ENCODE measurements around the genes ABLIM2 and GPR78.

DNA sequence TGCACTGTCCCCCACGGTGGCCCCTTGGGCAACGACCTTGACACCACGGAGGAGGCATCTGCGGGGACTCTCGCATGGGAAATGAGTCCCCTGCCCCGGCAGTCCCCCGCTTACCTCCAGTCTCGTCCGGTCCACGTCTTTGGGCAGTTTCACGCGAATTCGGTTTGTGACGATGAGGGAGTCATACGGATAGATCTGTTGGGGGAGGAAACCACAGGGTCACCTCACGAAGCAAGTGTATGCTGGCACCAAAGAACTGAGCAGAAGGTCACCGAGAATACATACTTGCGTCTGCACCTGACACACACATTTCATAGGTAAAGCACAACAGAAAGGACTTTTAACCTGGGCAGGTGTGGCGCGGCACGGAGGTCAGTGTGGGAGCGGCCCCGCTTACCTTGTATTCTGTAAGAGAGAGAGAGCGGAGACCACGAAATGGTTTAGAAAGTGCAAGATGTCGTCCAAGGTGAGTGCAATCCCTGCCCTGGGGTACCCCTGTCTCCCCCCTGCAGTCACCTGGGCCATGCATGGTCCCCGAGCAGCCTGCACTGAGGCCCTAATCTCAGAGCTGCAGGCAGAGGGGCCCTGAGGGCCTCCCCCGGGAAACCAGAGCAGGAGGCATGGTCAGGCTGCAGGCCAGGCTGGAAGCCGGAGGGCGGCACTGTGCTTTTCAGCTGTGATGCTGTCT is 43.6 kb upstream of the AFAP1 start:
- PRO-cap, 4 experiments: no peak in any of the 4 experiments
- RAMPAGE, long total RNA, 2 experiments: no peak in any of the 2 experiments

DNA sequence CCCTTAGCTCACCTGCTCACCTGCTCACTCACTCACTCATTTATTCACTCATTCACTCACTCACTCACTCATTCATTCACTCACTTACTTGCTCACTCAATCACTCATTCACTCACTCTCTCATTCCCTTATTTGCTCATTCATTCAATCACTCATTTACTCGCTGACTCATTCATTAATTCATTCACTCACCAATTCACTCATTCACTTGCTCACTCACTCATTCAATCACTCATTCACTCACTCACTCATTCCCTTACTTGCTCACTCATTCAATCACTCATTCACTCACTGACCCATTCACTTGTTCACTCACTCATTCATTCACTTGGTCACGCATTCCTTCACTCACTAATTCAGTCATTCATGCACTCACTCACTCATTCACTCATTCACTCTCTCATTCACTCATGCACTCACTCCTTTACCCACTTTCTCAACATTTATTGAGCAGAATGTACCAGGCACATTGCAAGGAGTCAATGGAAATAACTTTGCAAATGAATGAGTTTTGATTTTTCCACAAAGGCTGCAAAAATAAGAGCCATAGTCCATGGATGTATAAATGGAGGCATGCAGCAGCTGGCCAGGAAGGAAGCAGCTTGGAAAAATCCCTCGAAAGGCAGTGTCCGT is 88.8 kb upstream of the AFAP1 start:
- PRO-cap, 4 experiments: no peak in any of the 4 experiments
- RAMPAGE, long total RNA, 2 experiments: no peak in any of the 2 experiments

GRCh38 chr4:8158274-8159585 is at the start of gene ABLIM2:
Gene ABLIM2 (minus strand): TSS chr4:8158813.
- PRO-cap, 4 experiments: peak in 4 of 4 experiments; most common plus-strand start chr4:8159098 (in 4); most common minus-strand start chr4:8158805 (in 3)
- RAMPAGE, long total RNA, 2 experiments: no peak in any of the 2 experiments

GRCh38 chr4:8220874-8221379 is 21.8 kb downstream of the SH3TC1 start:
- PRO-cap, 4 experiments: peak in 2 of 4 experiments; most common plus-strand start chr4:8221293 (in 2); most common minus-strand start chr4:8221137 (in 2)
- RAMPAGE, long total RNA, 2 experiments: no peak in any of the 2 experiments

DNA sequence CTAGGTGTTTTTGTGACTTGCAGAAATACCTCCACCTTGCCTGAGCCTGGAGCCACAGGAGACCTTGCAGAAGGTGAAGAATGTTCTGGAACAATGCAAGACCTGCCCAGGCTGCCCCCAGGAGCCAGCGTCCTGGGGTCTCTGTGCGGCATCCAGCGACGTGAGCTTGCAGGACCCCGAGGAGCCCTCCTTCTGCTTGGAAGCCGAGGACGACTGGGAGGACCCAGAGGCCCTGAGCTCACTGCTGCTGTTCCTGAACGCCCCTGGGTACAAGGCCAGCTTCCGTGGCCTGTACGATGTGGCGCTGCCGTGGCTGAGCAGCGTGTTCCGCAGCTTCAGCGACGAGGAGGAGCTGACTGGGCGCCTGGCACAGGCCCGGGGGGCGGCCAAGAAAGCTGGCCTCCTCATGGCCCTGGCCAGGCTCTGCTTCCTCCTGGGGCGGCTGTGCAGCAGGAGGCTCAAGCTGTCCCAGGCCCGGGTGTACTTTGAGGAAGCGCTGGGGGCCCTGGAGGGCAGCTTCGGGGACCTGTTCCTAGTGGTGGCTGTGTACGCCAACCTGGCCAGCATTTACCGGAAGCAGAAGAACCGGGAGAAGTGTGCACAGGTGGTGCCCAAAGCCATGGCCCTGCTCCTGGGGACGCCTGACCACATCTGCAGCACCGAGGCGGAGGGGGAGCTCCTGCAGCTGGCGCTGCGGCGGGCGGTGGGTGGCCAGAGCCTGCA is 28.0 kb downstream of the SH3TC1 start:
- PRO-cap, 4 experiments: peak in 1 of 4 experiments; most common plus-strand start position 488 of the sequence (in 1)
- RAMPAGE, long total RNA, 2 experiments: no peak in any of the 2 experiments

GRCh38 chr4:8227709-8228872 is 29.0 kb downstream of the SH3TC1 start:
- PRO-cap, 4 experiments: peak in 3 of 4 experiments; most common plus-strand start chr4:8228124 (in 1)
- RAMPAGE, long total RNA, 2 experiments: no peak in any of the 2 experiments

DNA sequence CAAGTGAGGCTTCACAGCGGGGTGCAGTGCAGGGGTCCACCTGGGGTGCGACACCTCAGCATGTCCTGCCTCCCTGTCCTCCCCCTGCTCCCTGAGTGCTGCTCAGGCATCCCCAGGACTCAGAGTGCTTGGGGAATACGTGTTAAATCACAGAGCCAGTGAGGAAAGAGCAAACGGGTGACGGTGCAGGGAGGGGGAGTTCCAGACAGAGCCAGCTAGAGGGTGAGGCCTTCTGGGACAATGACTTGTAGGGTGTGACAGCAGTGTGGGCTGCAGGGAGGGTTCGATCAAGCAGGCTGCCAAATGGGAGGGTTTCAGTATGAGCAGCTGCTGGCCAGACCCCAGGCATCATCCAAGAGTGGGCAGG is 13.7 kb upstream of the HTRA3 start:
- PRO-cap, 4 experiments: no peak in any of the 4 experiments
- RAMPAGE, long total RNA, 2 experiments: no peak in any of the 2 experiments

DNA sequence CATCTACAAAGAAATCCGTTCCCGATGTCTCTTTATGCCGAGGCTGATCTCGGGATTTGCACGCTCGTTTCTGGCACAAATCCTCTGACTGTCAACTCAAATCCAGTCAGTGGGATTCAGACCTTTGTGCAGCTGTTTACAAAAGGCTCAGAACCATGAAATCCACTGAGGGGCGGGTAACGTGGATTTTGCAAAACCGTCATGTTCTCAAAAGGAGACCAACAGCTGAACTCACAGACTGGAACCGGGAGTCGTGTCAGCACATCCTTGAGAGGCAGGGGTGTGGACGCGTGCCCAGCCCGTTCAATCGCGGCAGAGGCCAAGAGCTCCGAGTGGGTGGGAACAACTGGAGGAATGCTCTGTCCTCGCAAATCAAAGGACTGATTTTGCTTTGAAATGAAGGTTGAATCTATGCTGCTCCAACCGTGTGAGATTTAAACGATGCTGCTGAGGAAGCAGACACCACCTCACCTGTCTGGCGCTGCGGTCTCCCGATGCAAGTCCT is 46.3 kb downstream of the ACOX3 start:
- PRO-cap, 4 experiments: no peak in any of the 4 experiments
- RAMPAGE, long total RNA, 2 experiments: no peak in any of the 2 experiments

DNA sequence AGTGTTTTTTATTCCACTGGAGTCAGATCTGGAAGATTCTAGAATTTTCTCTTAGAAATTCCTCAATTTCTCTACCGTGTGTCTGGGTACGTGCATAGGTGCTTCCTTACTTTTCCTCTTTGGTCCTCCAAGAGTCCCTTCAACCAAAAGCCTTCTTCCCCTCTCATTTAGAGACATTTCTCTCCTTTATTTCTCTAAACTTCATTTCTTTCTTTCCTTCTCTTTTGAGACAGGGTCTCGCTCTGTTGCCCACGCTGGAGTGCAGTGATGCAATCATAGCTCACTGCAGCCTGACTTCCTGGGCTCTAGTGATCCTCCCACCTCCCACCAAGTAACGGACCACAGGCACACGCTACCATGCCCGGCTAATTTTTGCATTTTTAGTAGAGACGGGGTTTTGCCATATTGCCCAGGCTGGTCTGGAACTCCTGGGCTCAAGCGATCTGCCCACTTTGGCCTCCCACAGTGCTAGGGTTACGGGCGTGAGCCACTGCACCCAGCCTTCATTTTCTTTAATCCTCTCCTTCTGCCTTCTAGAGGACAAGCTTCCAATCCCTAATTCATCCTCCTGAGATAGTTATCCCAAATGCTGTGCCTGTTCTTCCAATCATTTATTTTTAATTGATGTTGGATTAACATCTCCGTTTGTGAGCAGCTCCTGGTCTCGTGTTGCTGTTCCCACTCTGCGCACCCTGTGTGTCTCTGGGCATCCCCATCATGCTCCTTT is 42.1 kb downstream of the ACOX3 start:
- PRO-cap, 4 experiments: no peak in any of the 4 experiments
- RAMPAGE, long total RNA, 2 experiments: no peak in any of the 2 experiments

DNA sequence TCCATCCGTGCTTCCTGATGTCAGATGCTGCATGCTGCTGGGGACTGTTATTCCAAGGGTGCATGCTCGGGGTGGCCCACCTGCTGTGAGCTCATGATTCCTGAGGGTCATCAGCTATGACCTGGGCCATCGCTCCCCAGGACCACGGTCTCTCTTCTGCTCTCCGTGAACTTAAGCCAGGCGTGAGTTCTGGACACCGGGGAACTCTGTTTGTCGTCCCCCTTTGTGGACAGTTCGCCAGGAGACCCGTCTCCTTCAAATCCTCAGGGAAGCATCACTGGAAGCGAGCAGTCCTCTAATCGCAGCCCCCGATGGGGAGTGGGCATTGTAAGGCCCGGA is 41.6 kb downstream of the ACOX3 start:
- PRO-cap, 4 experiments: no peak in any of the 4 experiments
- RAMPAGE, long total RNA, 2 experiments: no peak in any of the 2 experiments

DNA sequence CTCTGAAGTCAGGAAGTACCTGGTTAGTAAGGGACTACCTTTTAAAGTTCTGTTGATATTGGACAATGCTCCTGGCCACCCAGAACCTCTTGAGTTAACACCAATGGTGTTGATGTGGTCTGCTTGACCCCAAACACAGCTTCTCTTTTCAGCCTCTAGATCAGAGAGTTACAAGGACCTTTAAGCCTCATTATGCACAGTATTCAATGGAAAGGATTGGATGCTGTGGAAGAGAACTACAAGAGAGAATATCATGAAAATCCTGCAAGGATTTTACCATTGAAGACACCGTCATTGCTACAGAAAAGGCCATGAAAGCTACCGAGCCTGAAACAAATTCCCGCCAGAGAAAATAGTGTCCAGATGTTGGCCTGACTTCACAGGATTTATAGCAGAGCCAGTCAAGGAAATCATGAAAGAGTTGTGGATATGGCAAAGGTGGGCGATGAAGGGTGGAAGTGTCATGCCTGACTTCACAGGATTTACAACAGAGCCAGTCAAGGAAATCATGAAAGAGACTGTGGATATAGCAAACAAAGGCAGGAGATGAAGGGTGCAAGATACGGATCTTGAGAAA is 16.9 kb downstream of the TRMT44 start:
- PRO-cap, 4 experiments: no peak in any of the 4 experiments
- RAMPAGE, long total RNA, 2 experiments: no peak in any of the 2 experiments

DNA sequence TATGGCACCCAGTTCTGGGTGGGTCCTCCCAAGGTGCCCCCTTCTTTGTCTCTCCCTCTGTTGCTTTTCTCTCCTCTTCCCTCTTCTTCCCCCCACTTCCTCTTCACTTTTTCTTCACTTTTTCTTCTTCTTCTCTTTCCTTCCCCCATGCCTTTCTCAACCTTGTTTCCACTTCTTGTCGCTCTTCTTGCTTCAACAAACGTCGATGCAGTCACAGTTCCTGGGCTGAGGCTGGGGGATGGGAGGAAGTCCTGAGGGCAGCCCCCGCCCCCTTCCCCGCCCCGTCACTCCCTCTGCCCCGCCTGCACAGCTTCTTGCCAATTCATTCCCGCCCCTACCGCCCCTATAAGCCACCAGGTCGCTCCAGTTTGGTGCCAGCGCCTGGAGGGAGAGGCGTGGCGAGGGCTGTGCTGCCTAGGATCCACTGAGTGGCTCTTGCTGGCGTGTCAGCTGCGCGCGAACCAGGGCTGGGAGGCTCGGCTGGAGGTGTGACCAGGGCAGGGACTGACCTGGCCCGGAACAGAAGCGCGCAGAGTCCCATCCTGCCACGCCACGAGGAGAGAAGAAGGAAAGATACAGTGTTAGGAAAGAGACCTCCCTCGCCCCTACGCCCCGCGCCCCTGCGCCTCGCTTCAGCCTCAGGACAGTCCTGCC is at the start of gene GPR78:
GPR78 (plus strand) TSS at position 348 of the 654 bp plus-strand sequence.
- PRO-cap, 4 experiments: no peak in any of the 4 experiments
- RAMPAGE, long total RNA, 2 experiments: no peak in any of the 2 experiments

- PRO-cap, 4 experiments: no peak in any of the 4 experiments
- RAMPAGE, long total RNA, 2 experiments: no peak in any of the 2 experiments
Measured at GRCh38 chr4:8642007-8642483, 49.5 kb downstream of the CPZ start.

GRCh38 chr4:9498233-9498999 is 54.2 kb downstream of the DEFB131A start:
- PRO-cap, 4 experiments: no peak in any of the 4 experiments
- RAMPAGE, long total RNA, 2 experiments: no peak in any of the 2 experiments

DNA sequence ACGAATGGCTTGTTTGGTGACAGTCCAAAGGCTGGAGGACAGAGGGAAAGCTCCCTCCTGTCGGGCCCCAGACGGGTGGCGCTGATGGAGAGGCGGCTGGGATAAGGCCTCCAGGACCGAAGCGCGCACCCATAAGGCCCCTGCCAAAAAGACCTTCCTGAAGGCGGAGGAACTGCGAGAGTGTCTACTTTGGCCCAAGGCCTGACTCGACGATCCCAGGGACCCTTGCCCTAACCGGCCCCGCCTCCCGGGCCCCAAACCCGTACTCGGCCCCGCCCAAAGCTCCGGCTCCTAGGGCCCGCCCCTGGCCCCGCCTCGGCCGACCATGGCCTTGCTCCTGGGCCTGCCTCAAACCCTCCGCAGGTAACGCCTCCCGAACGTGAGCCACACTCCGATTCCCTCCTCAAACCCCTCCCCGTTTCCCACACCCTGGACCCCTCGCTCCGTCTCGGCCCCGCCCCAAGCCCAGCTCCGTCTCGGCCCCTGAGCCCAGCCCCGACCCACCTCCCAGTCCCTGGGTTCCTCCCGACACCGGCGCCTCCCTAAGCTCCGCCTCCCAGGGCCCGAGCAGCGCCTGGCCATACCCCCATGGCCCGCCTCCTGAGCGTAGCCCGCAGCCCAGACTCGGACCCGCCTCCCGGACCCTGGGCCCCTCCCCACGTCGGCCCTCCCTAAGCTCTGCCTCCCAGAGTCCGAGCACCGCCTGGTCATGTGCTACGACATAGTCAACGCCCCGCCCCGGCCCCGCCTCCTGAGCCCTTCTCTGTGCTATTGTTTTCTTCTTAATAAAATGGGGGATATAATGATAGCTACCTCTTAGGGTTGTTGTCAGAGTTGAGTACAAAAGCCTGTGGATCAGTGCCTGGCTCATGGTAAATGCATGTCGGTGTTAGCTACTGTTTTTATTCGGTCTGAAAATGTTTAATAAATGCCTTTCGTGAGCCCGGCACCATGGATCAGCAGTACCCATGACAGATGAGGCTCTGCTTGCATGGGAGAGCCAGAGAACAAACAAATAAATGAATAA is 89.9 kb upstream of the DRD5 start:
- PRO-cap, 4 experiments: peak in 2 of 4 experiments; most common minus-strand start position 646 of the sequence (in 2)
- RAMPAGE, long total RNA, 2 experiments: no peak in any of the 2 experiments

DNA sequence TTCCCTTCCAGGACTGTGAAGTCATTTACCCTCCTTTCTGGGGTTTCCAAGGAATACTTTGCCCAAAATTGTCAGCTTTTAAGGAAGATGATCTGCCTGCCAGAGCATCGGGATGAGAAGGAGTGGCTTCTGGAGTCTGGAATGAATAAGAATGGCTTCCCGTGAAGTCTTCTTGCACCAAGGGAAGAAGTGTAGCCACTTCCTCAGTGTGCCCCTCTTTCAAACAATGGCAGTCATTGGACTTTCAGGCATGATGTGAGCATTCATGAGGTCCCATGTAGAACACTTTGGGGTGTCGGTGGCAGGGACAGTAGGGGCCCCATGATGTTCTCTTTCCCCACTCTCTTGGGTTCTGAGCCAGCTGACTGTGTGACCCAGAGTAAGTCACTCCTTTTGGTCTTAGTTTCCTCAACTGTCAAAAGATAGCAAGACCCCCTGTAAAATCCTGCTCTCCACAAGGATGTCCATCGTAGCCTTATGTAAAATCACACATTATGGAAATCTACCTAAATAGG is 115.7 kb downstream of the SLC2A9 start:
- PRO-cap, 4 experiments: no peak in any of the 4 experiments
- RAMPAGE, long total RNA, 2 experiments: no peak in any of the 2 experiments

DNA sequence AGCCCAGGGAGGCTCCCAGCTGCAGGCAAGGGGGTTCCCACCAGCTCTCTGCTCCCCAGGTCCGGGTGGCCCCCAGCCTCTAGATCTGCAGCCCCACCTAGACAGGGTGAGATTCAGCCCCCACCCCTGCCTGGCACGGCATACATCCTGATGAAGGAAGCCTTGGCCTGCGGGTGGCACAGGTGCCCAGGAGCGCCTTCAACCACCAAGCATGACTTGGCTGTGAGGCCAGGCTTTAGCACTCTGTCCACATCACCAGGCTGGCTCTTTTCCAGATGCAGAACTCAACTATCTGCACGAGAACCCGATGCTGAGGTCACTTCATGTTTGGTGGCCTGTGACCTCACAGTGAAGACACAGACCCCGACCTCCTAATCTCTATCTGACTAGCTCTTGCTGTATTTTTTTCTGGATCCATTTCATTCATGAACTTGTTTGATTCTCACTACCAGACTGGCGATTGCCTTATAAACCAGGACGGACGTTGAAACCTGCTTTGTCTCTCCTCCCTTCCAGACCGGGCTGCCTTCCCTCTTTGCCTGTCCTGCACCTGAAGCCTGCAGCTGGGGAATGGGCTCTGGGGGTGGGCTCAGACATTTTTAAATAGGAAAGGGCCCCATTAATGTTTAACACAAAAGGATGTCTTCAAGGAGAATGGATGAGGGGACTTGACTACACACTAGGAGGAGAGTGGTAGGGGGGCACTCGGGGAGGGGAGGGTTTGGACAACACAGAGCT is 40.4 kb downstream of the WDR1 start:
- PRO-cap, 4 experiments: peak in 1 of 4 experiments; most common minus-strand start position 284 of the sequence (in 1)
- RAMPAGE, long total RNA, 2 experiments: no peak in any of the 2 experiments

DNA sequence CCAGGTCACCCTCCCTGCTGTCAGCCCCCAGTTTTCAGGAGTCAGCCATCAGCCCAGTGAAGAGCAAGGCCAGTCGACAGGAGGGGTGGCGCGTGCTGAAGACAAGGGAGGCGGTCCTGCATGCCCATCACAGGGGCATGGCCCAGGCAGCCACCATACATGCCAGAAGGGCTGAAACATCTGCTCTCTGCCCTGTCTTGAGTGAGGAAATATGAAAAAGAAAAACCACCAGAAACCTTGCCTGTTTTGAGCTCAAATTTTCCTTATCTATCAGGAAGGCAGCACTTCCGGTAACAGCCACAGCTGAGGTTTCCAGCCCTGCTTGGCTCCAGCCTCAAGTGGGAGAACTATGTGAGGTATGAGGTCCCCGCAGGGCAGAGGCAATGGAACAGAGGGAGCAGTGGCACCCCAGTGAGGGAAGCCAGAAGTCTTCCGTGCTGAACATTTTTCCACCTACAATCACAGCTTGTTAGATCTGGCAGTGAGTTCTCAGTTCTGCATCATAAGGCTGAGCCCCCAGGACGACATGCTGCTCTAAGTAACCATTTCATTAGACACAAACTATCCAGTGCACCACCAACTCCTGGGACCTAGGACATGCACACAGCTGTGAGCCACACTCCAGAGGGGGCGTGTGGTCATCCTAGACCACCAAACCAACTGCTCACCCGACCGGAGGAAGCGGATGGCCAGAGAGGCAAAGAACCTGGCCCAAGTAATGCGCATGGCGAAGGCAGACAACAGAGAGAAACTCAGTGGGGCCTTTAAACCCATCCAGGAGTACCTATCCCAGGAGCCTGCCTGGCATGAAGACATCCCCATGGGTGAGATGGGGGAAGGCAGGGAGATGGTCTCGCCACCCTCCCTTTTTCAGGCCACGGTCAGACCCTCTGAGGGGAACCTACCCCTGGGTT is 22.7 kb downstream of the WDR1 start:
- PRO-cap, 4 experiments: no peak in any of the 4 experiments
- RAMPAGE, long total RNA, 2 experiments: no peak in any of the 2 experiments

DNA sequence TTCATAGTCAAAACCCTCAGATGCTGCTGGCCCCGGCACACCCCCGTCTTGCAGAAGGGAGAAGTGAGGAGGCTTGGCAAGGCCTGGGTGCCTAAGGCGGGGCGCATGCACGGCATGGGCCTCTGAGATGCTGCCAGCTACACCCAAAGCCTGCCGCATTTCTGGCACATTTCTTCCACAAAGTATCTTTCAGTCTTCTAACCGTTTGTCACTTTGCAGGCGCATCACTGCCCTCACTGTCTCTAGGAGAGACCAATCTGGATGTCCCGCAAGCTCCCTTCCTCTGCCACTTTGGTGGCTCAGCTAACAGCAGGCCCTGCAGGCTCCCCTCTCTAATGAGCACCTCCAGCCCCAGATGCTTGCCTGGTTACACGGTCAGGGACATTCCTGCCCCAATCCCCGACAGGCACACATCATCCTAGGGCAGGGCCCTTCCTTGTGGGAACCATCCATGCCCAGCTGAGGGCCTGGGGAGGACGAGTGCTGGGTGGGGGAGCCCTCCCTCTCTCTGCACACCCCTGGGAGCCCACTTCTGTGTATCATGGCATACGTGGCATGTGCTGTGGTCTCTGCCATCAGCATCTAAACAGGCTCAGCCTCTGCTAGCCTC is 19.4 kb downstream of the WDR1 start:
- PRO-cap, 4 experiments: no peak in any of the 4 experiments
- RAMPAGE, long total RNA, 2 experiments: no peak in any of the 2 experiments

GRCh38 chr4:10118037-10118975 is 1.7 kb upstream of the WDR1 start:
- PRO-cap, 4 experiments: no peak in any of the 4 experiments
- RAMPAGE, long total RNA, 2 experiments: no peak in any of the 2 experiments

Data from right lobe of liver (tissue), 4 donors.